Trachea (tissue), 1 donor: ENCODE data around the genes DUSP29 and SAMD8.

DNA sequence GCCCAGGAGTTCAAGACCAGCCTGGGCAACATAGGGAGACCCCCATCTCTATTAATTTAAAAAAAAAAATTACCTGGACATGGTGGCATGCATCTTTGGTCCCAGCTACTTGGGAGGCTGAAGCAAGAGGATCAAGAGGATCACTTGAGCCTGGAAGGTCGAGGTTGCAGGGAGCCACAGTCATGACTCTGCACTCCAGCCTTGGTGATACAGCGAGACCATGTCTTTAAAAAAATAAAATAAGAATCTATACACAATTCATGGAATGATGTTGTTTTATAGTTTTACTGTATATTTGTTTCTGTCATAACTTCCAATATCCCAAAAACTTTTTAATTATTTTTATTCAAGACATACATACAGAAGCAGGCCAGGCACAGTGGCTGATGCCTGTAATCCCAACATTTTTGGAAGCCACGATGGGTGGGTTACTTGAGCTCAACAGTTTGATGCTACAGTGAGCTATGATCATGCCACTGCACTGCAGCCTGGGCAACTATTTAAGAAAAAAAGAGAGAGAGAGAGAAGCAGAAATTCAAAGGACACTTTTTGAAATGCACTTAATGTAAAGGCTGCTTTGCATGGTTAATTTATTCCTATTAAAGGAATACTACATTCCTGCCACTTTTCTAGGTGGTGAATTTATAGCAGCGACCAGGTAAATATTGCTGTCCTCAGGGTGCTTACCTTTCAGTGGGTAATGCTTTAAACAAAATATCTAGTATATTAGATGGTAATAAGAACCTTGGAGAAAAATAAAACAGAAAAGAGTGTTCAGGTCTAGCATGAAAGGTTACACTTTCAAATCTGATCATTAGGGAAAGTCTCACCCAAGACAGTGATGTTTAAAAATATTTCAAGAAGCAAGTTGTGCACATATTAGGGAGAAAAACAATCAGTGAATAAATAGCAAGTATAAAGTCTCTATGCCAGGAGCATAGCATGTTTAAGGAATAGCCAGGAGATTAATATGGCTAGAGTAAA, 313.6 kb downstream of the ADK start:
- PRO-cap, result no peak

DNA sequence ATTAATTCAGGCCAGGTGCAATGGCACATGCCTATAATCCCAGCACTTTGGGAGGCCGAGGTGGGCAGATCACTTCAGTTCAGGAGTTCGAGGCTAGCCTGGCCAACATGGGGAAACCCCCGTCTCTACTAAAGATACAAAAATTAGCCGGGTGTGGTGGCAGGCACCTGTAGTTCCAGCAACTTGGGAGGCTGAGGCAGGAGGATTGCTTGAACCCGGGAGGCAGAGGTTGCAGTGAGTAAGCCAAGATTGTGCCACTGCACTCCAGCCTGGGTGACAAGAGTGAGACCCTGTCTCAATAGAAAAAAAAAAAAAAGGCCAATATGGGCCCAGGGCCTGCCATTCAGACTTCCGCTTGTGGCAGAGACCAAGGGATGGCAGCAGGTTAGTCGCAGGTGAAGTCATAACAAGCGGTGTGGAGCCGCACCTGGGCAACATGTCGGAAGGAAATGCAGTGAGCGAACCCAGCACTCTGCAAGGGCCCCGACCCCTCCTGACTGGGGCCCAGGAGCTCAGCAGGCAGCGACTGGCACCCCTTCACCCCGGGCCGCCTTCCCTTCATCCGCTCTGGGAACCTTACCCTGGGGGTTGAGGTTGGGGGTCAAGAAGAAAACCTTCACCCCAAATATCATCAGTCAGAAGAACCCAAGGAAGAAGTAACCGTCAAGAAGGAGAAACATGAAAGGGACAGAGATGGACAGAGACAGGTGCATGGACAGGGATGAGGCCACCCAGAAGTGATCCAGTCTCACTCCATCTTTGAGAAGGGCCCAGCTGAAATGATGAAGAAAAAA, 171.7 kb upstream of the KAT6B start:
- PRO-cap, result no peak

GRCh38 chr10:75043391-75044262, 29.8 kb downstream of the DUSP29 start:
- PRO-cap, result no peak

- PRO-cap, result no peak
Observed at GRCh38 chr10:75071118-75071469, 2.3 kb downstream of the DUSP29 start.

DNA sequence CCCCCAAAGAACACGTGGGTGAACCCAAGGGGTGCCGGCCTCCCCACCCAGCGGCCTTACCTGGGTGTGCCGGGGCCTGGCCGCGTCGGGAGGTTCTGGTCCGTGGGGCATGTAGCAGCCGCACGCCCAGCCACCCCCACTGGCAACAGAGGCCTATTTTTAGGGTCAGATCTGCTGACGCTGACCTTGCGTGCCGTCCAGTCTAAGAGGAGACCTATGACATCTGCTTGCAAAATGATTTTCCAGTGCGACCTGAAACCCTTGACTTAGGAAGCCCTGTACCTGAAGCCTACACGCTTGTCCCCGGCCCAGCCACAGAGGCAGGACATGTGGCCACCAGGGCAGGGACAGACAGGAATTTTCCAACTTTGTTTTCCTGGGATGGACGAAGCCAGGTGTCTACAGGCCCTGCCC, at the start of gene DUSP29:
Gene DUSP29, minus strand, starts transcription at position 134 of the 414 bp plus-strand sequence.
- PRO-cap, result no peak

DNA sequence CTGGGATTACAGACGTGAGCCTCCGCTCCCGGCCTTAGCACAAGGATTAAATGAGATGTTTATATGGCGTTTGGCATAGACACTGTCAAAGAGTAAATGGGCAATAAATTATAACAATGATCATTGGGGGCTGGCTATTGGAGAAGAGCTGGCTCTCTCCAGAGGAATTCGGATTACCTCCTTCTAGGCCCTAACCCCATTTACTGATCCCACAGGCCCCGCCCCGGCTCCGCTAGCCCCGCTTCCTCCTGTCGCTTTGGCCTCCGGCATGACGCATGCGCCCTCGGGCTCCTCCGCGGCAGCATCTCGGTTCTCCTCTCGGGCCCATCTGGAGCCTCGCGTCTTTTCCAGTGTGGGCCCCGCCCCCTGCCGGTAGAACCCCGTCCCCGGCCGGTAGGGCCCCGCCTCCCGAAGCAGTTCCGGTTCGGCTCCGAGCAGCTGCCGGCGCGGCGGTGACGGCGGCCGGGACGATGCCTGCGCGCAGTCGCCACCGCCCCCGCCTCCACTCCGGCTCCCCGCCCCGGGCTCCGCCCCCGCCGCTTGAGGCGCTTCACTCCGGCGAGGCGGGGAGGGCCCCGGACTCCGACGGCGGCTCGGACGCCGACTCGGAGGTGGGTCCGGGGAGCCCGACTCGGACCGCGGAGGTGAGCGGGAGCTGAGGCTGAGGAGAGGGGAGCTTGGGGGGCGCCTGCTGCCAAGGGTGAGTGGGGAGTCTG, at the start of gene SAMD8:
Gene SAMD8, plus strand, starts transcription at position 578 of the 716 bp plus-strand sequence.
- PRO-cap, result bidirectional peak, plus-strand start at position 579 of the sequence, minus-strand start at position 320 of the sequence

GRCh38 chr10:75229148-75230272, 6.2 kb downstream of the COMTD1 start:
- PRO-cap, result no peak

DNA sequence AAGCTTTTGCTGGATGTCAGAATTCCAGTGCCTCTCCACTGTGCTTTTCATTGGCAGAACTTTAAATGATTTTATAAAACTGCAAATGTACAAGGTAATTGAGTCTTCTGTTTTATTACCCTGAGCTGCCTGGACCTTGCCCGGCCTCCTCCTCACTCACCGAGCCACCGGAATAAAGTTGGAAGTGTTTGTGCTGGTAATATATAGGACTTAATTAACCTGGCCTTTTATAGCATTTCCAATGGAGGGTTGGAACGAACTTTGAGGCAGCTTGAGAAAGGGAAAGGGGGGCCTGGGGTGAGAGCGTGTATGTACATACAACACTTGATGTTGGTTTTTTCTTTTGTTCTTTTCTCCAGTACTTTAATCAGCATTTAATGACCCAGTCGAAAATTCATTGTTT, 43.4 kb downstream of the ZNF503 start:
- PRO-cap, result no peak

- PRO-cap, result no peak
Observed at GRCh38 chr10:75400775-75400876, 938 bp downstream of the ZNF503 start.

- PRO-cap, result unidirectional peak, plus-strand start at chr10:75408696
Observed at GRCh38 chr10:75408498-75408943, 7.0 kb upstream of the ZNF503 start.

- PRO-cap, result unidirectional peak, plus-strand start at chr10:75430868
Observed at GRCh38 chr10:75430131-75431053, 1.0 kb upstream of the LRMDA start.

- PRO-cap, result no peak
Observed at GRCh38 chr10:76024567-76025261, 593.3 kb downstream of the LRMDA start.

GRCh38 chr10:76432958-76434040, 1001.9 kb downstream of the LRMDA start:
- PRO-cap, result no peak

- PRO-cap, result no peak
Observed at GRCh38 chr10:77021728-77022307, 615.8 kb downstream of the KCNMA1 start.

- PRO-cap, result unidirectional peak, plus-strand start at chr10:77247297
Observed at GRCh38 chr10:77246978-77247451, 390.6 kb downstream of the KCNMA1 start.

- PRO-cap, result no peak
Observed at GRCh38 chr10:77613073-77613962, 24.3 kb downstream of the KCNMA1 start.

DNA sequence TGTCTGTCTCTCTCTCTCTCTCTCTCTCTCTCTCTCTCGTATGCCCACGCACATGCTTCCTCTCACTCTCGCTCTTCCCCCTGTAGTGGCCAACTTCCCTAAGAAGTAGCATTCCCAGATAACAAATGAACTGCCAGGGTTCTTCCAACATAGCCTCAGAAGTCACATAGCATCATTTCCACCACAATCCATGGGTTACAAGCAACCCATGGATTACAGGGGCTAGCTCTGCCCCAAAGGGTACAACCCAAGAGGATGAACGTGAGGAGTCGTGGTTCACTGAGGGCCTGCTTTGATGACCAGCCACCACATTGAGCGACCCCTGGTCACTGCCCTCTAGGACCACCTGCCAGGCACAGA, 18.3 kb downstream of the KCNMA1 start:
- PRO-cap, result no peak

- PRO-cap, result no peak
Observed at GRCh38 chr10:77636639-77637107, 935 bp downstream of the KCNMA1 start.

- PRO-cap, result no peak
Observed at GRCh38 chr10:77638346-77638838, 784 bp upstream of the KCNMA1 start.

GRCh38 chr10:77710699-77711822, 73.5 kb upstream of the KCNMA1 start:
- PRO-cap, result no peak